NCI-H460 (cell line): ENCODE data around the gene PAK2.

RAMPAGE:
- cytosol, long total RNA = no peak
- long total RNA = no peak
- nucleus, long total RNA = start-site peak on the plus strand at chr3:196740017-196740098, 36 and 23 reads in 2 replicates
These were observed at the start of gene PAK2 for GRCh38 chr3:196739498-196740128. PAK2 (plus strand) TSS chr3:196739857.

RAMPAGE:
- cytosol, long total RNA = no peak
- long total RNA = no peak
- nucleus, long total RNA = no peak
These were observed 1.2 kb downstream of the PAK2 start for GRCh38 chr3:196740828-196741334.

RAMPAGE:
- cytosol, long total RNA = no peak
- long total RNA = no peak
- nucleus, long total RNA = no peak
These were observed 35.6 kb upstream of the SENP5 start for GRCh38 chr3:196832069-196832552.

DNA sequence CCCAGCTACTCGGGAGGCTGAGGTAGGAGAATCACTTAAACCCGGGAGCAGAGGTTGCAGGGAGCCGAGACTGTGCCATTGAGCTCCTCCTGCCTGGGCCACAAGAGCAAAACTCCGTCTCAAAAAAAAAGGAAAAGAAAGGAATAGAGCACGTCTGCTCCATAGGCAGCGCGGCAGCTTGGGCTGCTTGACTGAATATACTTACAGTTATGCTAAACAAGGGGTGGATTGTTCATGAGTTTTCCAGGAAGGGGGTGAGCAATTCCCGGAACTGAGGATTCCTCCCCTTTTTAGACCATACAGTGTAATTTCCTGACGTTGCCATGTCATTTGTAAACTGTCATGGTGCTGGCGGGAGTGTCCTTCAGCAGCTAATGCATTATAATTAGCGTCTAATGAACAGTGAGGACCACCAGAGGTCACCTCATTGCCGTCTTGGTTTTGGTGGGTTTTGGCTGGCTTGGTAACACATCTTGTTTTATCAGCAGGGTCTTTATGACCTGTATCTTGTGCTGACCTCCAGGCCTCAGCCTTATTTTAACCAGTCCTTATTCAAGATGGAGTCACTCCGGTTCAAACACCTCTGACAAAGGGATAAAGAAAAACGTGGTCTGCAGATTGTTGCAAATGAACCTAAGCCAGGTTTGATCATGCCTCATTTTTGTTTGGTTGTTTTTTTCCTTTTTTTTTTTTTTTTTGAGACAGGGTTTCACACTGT is 25.0 kb upstream of the SENP5 start:
RAMPAGE:
- cytosol, long total RNA = no peak
- long total RNA = no peak
- nucleus, long total RNA = no peak

DNA sequence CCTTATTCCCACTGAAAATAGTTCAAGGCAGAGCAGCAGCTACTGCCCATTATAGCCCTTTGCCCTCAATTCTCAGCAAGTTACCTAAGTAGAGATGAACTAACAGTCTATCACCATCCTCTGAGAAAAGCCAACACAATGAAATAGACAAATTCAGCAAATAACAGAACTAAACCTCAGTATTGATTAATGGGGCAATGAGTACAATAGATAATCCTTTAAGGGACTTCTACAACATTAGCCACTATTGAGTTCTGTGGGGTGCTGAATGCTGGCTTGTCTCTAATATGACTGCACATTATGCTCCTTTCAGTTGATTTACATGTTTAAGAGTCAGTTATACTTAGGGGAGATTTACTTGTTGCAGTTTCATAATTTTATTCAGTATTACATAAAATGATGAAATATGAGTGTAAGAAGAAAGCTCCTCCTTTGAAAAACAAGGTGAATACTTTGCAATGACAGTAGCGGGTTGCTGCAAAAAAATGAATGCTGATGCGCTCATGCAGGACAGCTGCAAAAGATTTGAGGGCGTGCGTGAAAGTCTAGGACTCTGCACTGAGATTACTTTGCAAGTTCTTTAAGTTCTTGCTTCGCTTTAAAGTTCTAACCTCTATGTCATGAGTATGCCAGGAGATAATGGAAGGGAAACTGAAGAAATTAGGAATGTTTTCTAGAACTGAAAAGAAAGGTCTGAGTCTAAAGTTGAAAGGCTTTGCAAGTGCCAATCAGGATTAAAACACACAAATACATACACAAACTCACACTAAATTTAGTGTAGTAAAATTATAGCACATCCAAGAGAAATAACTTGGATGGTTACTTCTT is 22.6 kb downstream of the SENP5 start:
RAMPAGE:
- cytosol, long total RNA = no peak
- long total RNA = no peak
- nucleus, long total RNA = no peak

DNA sequence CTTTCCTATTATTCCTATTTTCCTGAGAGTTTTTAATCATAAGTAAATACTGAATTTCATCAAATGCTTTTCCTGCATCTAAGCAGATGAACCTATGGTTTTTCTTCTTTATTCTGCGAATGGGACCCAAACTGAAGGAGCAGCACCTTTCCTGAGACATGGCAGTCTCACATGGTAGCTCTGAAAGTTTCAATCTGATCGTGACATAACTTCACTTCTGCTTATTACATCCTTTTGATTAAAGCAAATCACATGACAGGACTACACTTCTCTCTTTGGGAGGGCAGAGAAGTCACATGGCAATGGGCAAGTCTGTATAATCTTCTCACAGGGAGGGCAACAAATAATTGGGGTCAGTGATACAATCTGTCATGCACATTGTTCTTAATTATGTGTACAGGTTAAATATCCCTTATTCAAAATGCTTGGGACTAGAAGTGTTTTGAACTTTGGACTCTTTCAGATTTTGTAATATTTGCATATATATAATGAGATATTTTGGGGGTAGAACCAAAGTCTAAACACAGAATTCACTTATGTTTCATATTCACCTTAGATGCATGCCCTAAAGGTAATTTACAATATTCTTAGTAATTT is 21.6 kb downstream of the NCBP2 start:
RAMPAGE:
- cytosol, long total RNA = no peak
- long total RNA = no peak
- nucleus, long total RNA = no peak

GRCh38 chr3:196942734-196942849 is 118 bp downstream of the NCBP2AS2 start:
RAMPAGE:
- cytosol, long total RNA = no peak
- long total RNA = no peak
- nucleus, long total RNA = no peak

DNA sequence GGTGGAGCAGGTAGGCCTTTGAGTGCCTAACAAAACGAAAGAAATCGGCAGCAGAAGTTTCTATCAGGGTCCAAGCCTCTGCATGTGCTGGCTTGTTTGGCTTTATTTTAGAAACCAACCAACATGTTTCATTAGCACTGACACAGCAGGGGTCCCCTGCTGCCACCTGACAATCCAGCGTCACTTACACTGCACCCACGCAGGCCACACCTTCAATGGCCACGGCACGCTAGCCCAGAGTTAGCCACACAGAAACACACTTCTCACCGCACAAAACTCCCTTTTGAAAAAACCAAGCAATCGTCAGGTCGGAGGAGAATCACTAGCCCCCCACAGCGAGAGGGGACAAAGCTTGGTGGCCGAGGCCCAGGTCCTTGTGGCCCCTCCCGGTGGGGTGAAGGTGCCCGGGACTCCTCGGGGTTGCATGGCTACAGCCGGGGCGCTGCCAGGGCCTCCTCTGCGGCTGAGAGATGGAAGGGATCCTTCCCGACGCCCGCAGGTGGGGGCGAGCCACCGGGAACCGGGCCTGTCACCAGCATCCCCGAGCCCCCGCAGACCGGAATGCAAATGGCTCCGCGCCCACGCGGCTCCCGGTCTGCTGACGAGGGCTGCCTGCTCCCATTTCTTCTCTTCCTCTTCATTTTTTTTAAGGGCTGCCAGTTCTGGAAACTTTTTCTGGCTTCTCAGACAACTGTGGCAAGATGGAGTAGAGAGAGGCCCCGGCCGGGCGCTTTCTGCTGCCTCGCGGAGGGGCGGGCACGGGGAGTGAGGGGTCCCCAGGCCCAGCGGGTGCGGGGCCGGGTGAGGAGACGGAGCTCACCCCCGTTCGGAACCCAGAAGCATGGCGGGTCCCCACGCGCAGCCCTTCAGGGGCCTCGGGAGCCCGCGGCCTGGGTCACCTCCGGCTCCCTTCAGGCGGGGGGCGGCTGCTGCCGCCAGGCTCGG is 27.7 kb downstream of the MELTF start:
RAMPAGE:
- cytosol, long total RNA = no peak
- long total RNA = no peak
- nucleus, long total RNA = no peak

RAMPAGE:
- cytosol, long total RNA = no peak
- long total RNA = no peak
- nucleus, long total RNA = no peak
These were observed 8.7 kb upstream of the MELTF start for GRCh38 chr3:197038205-197038863.

GRCh38 chr3:197057736-197058218 is 28.2 kb upstream of the MELTF start:
RAMPAGE:
- cytosol, long total RNA = no peak
- long total RNA = no peak
- nucleus, long total RNA = no peak

DNA sequence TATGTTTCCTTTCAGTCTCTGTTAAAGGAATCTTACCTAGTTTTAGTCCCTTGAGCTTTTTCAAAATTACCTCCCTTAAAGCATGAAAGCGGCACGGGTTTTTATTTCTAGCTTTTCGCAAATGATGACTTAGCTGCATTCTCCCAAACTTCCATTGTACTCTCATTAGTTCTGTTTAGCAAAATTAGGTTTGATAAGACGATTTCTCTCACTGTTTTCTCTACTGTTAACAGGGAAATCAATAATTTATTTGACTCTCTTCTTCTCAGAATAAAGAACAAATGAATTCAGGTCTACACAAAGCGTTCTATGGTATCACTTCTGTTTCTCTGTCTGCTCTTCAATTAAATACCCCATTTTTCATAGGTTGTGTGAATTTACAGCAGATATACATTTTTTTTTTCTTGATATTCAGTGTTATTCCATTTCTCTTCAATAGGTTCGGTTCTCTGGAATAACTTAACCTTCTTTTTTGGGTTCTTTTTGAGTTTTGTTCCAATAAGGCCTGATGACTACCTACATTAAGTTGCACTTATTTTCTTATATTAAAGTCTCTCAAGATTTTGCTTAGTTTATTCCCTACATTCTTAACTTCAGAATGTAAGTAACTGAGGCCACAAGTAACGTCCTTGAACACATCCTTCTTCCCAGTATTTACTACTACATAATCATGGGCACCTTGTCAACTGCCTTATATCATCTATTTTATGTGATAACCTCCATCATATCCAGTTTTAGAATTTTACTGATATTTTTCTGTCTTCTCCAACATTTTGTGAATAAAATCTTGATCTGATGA is 44.0 kb upstream of the MELTF start:
RAMPAGE:
- cytosol, long total RNA = no peak
- long total RNA = no peak
- nucleus, long total RNA = no peak

DNA sequence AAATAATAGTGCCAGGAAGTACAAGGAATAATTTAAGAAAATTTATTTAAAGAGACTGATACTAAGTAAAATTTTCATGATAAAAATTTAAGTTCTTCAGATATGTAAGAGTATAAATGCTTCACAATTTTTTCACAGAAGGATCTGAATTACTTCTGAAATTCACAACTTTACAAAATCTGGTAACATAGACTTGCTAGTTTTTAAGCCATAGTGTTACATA is 123.2 kb downstream of the DLG1 start:
RAMPAGE:
- cytosol, long total RNA = no peak
- long total RNA = no peak
- nucleus, long total RNA = no peak

DNA sequence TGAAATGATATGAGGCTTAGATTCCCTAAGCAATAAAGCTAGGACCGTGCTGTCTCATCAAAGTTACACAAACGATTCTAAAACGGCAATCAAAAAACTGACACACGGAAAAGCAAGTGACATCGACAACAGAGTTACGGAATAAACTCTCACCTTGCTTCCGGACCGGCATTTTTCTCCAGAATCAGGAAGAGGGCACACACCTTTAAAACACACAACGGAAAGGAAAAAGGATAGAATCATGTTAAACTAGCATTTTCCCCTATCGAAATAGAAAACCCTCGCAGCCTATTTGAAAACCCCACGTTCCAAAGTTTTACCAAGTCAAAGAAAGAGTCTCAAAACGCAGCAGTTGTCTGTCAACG is 1.4 kb downstream of the DLG1 start:
RAMPAGE:
- cytosol, long total RNA = no peak
- long total RNA = no peak
- nucleus, long total RNA = no peak

GRCh38 chr3:197352096-197352773 is 53.8 kb upstream of the DLG1 start:
RAMPAGE:
- cytosol, long total RNA = no peak
- long total RNA = no peak
- nucleus, long total RNA = no peak

GRCh38 chr3:197427991-197428785 is 127.6 kb downstream of the BDH1 start:
RAMPAGE:
- cytosol, long total RNA = no peak
- long total RNA = no peak
- nucleus, long total RNA = no peak

GRCh38 chr3:197444076-197444417 is 111.7 kb downstream of the BDH1 start:
RAMPAGE:
- cytosol, long total RNA = no peak
- long total RNA = no peak
- nucleus, long total RNA = no peak

GRCh38 chr3:197477829-197478219 is 77.9 kb downstream of the BDH1 start:
RAMPAGE:
- cytosol, long total RNA = no peak
- long total RNA = no peak
- nucleus, long total RNA = no peak

RAMPAGE:
- cytosol, long total RNA = no peak
- long total RNA = no peak
- nucleus, long total RNA = no peak
These were observed 56.5 kb downstream of the BDH1 start for GRCh38 chr3:197498989-197500033.

DNA sequence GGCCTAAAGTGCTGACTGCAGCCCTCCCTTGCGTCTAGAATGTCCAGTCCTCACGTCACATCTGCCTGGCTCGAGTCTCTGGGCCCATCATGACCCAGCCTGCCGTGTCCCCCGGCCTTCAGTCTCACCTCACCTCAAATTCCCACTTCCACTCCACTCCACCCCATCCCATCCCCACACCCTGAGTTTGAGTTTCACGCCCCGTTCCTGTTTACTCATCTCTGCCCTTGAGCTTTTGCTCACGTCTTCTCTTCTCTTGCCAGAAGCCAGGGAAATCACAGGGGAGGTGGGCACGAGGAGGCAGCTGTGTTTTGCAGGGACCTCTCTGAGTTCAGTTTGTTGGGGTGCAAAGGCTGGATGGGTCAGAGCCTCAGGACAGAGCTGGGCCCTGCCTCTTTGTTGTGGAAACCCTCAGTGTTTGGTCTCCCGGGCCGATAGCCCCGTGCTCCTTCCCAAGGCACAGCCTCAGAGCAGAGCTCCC is 41.1 kb downstream of the BDH1 start:
RAMPAGE:
- cytosol, long total RNA = no peak
- long total RNA = no peak
- nucleus, long total RNA = no peak

GRCh38 chr3:197554175-197554433 is 1.7 kb downstream of the BDH1 start:
RAMPAGE:
- cytosol, long total RNA = no peak
- long total RNA = no peak
- nucleus, long total RNA = no peak